Metanephros (tissue), 2 donors: ENCODE data around the gene C13orf46.

- RAMPAGE, long total RNA: no peak
Observed at GRCh38 chr13:113951023-113951966, 22.6 kb downstream of the C13orf46 start.

DNA sequence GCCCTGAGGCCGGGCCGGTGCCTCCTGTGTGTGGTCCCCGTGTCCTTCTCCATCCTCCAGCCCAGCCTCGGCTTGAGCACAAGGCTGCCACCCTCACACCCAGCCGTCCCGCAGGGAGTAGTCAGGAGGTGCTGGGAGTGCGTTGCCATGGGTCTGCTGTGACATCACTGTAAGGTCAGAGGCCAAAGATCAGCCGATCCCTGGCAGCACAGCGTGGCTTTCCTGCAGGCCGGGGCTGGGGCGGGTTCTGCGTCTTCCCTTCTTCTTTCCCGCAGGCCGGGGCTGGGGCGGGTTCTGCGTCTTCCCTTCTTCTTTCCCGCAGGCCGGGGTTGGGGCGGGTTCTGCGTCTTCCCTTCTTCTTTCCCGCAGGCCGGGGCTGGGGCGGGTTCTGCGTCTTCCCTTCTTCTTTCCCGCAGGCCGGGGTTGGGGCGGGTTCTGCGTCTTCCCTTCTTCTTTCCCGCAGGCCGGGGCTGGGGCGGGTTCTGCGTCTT is at the start of gene C13orf46:
Gene C13orf46 (minus strand): TSS at position 132 of the 491 bp plus-strand sequence.
- RAMPAGE, long total RNA: no peak

GRCh38 chr13:114013292-114013772 is 39.5 kb upstream of the C13orf46 start:
- RAMPAGE, long total RNA: no peak

DNA sequence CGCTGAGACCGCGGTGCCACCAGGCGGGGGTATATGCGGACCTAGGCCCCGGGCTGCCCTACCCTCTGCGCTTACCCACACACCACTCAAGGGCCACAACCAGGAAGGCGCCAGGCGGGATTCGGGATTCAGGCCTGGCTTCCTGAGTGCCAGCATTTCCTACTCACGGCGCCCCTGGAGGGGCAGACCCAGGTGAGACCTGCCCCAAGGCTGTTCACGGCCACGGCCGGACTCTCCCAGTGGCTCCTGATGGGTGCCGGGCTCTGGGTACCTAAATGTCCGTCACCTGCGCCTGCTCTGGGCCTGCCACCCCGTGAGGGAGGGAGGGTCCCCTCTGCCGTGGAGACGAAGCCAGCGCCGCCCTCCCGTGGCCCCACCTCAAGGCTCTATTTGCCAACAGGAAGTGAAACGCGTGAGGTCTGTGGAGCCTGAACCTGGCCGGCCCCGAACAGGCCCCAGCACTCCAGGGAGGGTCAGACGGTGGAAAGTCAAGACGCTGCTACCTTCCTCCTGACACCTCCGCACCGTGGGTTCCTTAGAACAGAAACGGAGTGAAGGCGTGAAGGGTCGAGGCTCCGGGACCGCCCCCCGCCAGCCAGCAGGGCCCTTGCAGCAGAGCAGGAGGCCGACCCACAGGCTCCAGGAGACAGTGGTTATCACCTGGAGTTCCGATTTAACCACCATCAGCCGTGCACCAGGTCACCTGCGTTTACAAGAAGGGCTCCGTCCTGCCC is 50.7 kb upstream of the C13orf46 start:
- RAMPAGE, long total RNA: no peak

GRCh38 chr13:114099846-114101059 is 32.2 kb downstream of the RASA3 start:
- RAMPAGE, long total RNA: no peak

- RAMPAGE, long total RNA: no peak
Observed at GRCh38 chr13:114140946-114141284, 8.5 kb upstream of the RASA3 start.

- RAMPAGE, long total RNA: no peak
Observed at GRCh38 chr13:114196081-114196688, 17.1 kb downstream of the CFAP97D2 start.

DNA sequence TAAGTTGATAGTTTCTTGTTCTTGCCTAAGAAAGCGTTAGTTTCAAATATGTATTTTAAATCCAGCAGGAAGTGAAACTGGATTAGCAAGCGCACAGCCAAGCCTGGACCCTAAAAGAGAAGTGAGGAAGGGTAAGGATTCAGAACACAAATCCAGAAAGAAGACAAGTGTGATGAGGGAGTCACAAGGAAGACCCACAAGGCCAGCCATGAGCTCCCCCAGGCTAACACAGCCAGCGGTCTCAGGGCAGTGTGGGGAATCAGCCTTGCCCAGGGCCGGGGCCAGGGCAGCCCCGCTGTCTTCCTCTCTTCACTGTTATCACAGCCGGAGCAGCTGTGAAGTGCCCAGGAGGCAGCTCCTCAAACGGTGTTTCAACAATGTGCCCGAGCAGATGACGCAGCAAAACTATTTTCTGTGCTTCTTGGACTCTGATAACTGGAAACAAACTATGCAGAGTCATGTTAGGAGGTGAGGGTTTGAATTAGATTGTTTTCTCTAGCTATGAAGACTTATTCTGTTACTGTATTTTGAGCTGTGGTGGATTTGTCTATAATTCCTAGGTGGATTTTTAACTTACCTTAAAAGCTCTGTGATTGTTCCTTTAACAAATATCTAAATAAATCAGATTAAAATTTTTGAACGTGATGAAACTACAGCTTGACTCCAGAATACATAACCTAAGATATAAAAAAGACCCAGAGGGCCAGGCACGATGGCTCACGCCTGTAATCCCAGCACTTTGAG is 12.1 kb upstream of the CDC16 start:
- RAMPAGE, long total RNA: no peak

DNA sequence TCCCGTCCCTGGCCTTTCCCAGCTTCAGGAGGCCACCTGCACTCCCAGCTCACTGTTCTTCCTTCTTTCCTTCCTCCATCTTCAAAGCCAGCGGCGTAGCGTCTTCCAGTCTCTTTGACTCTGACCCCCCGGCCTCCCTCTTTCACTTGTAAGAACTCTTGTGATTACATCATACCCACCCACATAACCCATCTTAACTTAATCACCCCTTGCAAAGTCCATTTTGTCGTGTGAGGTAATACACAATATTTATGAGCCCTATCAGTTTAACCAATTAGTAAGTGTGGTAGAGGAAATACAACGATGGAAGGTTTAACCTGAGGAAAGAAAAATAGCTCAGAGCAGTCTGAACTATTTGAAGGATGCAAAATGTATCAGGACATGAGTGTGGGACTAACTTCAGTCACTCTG is 4.5 kb upstream of the CDC16 start:
- RAMPAGE, long total RNA: no peak

DNA sequence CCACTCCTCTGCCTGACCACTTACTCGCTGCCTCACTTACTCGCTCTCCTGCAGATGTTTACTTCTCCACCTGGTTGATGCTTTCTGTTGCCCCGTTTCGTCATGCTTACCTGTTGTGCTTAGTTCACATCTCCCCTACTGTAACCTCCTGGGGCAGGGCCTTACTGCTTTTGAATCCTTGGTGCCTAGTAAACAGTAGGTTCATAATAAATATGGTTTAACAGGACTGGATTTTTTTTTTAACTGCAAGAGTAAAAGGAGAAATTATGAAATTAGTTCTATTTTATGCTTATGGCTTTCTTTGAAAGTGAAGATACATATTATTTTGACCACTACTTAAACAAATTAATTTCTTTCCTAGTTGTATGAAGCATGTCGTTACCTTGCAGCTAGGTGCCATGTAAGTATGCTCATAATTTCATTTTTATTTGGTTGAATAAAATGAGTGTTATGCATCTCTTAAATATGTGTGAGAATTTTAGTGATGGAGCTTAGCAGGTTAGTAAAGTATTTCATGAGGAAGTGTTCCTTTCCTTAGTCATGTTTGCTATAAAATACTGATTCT is 4.0 kb downstream of the CDC16 start:
- RAMPAGE, long total RNA: no peak

- RAMPAGE, long total RNA: start-site peak on the plus strand at chr13:114281937-114282065, 953 and 92 reads in 2 replicates
Observed at GRCh38 chr13:114281711-114282284, 397 bp downstream of the UPF3A start.

DNA sequence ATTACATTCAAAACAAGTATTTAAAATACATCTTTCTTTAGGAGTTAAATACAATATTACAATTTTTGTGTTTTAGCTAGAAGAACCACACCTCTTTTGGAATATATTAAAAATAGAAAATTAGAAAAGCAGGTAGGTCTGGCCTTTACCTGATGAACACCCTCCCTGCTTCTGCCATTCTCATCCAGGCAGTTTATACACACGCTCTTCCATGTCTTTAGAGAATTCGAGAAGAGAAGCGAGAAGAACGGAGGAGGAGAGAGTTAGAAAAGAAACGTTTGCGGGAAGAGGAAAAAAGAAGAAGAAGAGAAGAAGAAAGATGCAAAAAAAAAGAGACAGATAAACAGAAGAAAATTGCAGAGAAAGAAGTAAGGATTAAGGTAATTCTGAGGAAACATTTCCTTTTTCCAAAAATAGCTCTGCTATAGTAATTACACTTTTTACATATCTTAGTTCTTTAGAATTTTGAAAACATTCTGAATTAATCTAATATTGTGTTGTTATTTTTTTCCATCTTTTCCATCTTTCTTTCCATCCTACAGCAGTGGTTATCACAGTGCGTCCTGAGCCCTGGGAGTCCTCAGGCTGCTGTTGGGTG is 10.1 kb downstream of the UPF3A start:
- RAMPAGE, long total RNA: no peak

GRCh38 chr13:114313239-114313456 is 1.2 kb upstream of the CHAMP1 start:
- RAMPAGE, long total RNA: no peak